Smooth muscle cell (in vitro differentiated cells): ENCODE data around the gene RTP1.

GRCh38 chr3:187012570-187013211 is 82.4 kb downstream of the ST6GAL1 start:
- RAMPAGE, long total RNA: no peak

DNA sequence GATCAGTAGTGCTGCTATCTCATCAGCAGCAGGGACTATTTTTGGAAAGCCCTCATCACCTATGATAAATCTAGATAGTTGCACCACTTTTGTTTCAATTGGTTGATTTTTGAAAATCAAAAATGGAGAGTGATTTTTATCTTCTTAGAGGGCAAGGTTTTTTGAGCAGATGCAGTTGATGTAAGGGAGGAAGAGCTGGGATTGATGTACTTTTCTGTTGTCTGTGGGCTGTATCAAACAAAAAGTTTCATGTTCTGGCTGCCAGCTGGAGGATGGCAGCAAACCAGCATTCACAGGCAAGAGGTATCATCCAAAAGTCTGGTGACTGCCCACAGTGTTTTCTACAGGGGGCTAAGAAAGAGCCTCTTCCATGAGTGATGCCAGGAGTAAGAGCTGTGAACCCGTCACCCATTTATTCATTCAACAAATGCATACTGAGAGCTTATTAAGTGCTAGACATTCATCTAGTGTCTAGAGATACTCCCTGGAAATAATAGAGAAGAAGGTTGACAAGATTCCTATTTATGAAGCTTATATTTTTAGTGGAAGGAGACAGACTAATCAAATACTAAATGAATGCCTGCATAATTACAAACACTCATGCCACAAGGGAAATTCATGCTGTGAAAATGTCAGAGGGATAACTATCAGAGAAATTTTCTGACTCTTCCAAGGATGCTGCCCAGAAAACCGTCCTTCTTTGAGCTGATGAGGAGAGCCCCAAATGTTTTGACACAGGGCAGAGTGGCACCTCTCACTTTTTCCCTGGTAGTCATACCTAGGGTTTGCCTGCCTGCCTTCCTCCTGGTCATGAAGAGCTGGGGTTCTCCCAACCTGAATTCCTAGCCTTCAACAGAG is 102.0 kb downstream of the ST6GAL1 start:
- RAMPAGE, long total RNA: no peak

- RAMPAGE, long total RNA: no peak
Observed at GRCh38 chr3:187042685-187043292, 96.5 kb downstream of the RPL39L start.

DNA sequence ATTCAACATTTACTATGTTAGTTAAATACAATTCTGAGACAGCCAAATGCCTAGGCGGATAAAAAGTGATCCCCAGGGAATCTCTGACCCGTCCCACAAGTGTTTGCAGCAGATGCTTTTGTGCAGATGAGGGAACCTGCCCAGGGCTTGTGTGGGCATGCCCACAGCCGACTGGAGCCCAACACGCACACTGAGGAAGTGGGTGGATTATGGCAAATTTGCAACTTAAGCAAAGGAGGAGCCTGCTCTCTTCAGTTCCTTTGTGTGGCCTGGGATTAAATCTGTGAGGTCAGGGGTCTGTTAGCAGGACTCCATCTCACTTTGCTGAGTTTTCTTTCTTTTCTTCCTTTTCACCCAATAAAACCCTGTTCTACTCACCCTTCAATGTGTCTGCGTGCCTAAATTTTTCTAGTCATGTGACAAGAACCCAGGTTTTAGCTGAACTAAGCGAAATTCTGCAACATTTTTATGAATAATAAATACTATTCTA is 14.0 kb upstream of the RTP1 start:
- RAMPAGE, long total RNA: no peak

DNA sequence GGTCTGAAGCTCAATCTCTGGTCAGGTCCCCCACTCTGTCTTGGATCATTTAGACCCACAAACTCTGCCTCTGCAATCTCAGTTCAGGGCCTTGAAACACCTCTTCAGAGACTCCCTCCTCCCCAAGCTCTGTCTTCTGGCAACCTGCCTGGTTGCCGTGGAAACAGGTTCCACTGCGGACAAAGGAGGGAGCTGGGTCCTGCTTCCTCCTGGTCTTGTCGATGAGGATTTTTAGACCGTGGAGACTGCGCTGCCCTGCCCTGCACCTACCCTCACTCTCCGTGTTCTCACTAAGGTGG is at the start of gene RTP1:
TSS of gene RTP1 (plus strand) at position 192 of the 299 bp plus-strand sequence.
- RAMPAGE, long total RNA: no peak

DNA sequence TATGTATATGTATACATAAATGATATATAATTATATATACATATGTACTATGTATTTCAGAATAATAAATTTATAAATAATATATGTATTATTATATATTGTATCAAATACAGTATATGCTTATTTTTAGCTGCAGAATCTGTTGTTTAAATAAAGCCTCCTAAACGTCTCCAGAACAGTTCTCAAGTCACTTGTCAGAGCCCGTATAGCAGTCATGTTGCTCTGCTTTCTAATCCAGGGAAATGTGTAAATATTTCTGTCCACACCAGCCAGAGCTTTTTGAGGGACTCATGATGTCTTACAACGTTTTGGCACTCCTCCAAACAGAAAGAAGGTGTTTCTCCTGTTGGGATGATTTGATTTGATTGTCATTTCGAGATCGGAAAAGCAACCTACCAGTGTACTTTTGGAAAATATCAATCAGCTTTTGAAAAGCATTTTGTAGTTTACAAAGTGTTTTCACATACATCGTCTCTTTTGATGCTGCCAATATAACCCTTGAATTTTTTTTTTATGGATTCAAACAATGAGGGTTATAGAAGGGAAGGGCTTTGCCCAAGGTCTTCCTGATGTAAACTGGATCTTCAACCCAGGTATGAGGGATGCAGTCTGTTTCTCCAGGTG is 1.5 kb downstream of the RTP4 start:
- RAMPAGE, long total RNA: no peak

DNA sequence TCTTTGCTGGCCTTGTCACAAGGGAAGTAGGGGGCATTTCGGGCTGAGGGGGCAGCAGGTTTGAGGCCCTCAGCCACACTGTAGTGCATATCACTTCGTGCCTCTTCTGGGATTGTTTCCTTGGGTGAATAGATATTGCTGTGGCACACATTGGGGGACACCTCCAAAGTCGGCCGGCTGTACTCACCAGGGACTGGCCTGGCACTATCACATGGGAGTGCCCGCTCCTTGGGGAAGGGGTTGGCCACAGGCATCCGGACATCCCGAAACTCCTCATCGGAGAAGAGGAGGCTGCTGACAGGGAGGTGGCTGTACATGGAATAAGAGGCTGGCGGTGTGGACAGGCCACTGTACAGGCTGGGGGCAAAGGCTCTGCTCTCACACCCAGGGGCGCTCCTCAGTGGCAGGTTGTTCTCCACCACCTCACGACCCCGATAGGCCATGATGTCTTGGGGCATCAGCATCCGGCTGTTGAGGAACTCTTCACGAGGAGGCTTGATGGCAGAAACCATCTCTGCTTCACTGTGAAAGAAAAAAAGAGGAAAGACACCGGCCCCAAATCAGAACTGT is 15.7 kb downstream of the BCL6 start:
- RAMPAGE, long total RNA: no peak

DNA sequence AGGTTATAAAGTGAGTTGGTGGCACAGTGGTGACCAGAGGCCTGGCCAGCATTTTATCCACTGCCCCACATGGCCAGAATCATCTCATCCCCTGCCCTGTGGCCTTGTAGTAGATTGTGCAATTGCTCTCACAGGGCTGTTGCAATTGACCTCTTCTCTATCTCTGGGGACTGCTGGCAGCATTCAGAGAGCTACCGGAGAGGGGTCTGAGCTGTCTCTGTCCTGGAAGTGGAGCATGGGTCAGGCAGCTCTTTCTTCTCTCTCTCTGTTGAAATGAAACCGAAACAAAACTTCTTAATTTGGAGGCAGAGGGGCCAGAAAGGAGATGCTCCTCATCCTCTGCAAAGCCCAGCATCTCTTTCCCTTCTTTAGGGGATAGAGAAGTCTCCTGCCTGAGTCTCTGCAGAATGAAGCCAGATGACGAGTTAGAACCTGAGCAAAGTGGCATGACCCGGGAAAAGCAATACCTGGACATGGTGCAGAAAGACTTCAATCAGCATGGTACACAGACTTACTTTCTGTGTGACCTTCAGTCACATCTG is 144.4 kb upstream of the BCL6 start:
- RAMPAGE, long total RNA: no peak

GRCh38 chr3:187935634-187936223 is 190.5 kb upstream of the BCL6 start:
- RAMPAGE, long total RNA: no peak

- RAMPAGE, long total RNA: no peak
Observed at GRCh38 chr3:188177109-188177549, 23.2 kb downstream of the LPP start.

DNA sequence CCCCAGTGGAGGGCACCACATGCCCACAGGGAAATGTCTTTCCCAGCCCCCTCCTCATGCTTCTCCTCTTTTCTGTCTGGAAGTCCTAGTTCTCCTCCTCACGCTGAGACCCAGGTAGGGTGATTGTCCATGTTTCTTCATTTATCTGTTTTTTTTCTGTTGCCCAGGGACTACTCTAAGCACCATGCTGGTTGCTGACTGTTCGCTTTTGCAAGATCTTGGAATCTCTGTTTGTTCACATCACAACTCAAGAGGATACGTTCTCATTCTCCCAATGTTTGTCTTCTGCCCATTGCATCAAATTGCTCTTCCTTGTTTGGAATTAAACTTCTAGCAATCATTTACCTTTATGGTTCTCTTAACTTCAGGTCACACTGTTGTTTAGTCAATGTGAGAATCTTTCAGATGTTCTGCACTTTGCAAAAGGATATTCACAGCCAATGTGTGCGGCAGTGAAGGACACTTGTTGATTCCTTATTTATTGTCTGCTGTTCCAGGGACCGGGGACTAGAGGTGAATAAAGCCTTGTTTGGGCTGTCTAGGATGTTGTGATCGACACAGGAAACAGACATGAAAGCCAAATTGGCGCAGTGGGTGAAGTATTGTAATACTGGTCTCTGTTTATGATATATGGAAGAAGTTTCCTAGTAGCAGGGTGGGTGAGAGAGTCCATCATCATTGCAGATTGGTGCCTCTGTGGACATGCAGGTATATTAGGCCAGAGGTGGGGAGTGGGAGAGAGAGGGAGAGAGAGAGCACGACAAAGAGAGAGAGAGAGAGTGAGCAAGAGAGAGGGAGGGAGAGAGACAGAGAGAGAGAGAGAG is 24.5 kb downstream of the LPP start:
- RAMPAGE, long total RNA: no peak

GRCh38 chr3:188213031-188213748 is 59.2 kb downstream of the LPP start:
- RAMPAGE, long total RNA: no peak

DNA sequence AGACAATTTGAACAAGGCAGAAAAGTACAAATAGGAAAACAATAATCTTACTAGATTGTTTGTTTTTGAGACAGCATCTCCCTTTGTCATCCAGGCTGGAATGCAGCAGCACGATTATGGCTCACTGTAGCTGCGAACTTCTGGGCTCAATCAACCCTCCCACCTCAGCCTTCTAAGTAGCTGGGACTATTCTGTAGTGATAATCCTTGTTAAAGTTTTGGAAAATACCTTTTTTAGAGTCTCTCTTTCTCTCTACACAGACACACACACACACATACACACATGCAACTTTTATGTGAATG is 107.1 kb downstream of the LPP start:
- RAMPAGE, long total RNA: no peak

DNA sequence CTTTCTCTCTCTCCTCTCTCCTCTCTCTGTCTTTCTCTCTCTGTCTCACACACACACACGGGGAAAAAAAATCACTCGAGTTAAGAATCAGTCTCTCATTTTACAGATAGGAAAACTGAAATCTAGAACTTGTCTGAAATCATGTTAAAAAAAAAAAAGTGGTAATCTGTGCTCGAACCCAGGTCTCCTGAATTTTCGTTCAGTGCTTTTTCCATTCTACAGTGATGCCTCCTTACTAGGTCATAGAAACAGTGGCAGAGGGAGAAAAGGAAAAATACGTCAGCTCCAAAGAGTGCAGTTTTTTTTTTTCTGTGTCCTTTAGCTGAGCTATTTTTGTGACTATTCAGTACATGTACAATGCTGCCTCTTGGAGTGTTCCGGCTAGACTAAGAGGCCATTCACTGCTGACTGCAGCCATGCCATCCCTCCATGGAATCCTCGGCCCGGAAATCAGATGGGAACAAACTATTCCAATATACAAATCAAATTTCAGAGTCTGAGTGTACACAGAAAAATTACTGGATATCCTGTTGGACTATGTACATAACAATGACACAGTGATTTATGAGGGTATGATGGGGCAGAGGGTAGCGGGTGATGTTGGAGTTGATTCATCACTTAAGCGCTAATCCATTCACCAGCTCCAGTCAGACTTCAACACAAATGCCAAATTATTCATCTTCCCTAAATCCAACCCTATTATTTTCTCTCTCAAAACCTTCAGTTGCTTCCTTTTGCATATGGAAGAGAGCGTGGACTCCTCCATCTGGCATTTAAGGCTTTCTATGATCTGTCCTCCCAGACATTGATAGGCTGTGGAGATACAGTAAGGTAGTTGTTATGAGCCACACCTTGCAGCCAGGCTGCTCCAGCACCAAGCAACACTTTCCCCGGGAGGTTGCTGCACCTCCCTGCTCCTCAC is 109.0 kb downstream of the LPP start:
- RAMPAGE, long total RNA: no peak

DNA sequence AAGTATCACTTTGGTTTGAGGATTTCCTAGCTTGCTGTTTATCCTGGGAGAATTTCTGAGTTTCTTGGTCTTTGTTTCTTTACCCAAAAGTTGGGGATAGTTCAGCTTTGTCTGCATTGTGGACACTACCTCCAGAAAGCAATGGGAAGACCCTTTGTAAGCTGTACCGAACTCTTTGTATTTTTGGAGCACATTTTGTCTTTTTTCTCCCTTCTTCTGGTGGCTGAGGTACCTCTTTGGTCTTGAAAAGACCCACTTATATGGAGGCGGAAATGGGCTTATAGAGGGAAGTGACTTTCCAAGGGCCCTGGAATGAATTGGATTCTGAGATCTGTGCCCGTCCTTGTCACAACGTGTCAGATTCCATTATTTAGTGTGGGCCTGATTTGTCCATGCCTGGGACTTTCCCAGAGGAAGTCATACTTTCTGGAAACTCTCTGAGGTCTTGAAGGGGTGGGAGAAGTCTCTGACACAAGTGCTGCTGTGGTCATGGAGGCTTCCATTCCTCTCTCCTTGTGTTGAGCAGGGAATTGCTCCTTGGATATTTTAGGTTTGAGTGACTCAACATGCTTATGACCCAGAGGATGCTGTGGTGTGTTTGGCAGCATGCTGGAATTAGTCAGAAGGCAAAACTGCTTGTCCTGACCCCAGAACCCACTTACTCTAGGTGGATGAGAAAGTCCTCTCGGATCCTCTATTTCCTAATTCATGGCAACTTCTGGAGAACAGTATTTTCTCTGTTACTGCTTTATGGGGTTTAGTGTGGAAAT is 132.0 kb downstream of the LPP start:
- RAMPAGE, long total RNA: no peak

GRCh38 chr3:188489666-188490098 is 335.7 kb downstream of the LPP start:
- RAMPAGE, long total RNA: no peak

DNA sequence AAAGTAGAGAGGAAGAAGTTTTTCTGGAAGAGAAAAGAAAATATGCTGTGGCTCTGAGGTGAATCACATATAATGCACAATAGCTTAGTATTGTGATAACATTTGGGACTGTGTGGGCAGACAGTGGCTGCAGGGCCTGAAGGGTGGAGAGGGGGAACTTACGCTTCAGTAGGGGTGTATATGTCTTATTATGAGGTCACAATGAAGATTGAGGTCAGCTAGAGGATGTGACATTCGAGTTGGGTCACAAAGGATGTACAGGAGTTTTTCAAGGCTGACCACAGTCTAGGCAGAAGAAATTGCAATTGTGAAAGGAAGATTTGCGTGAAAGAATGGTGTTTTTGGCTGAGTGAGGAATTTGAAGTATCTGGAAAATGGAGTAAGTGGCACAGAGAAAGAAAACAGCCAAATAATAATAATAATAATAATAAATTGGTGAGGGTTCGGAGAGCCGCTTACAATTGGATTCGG is 414.8 kb downstream of the LPP start:
- RAMPAGE, long total RNA: no peak

DNA sequence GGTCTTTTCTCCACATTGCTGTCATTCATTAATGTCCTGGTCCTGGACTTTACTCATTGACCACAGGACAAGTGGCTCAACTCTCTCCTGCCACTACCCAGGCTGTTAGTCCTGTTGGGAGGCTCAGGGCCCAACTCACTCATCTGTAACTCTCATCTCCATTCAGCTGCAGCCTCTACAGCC is 427.4 kb downstream of the LPP start:
- RAMPAGE, long total RNA: no peak

DNA sequence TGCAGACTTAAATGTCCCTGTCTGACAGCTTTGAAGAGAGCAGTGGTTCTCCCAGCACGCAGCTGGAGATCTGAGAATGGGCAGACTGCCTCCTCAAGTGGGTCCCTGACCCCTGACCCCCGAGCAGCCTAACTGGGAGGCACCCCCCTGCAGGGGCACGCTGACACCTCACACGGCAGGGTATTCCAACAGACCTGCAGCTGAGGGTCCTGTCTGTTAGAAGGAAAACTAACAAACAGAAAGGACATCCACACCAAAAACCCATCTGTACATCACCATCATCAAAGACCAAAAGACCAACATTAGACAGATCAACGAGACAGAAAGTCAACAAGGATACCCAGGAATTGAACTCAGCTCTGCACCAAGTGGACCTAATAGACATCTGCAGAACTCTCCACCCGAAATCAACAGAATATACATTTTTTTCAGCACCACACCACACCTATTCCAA is 482.7 kb downstream of the LPP start:
- RAMPAGE, long total RNA: no peak

DNA sequence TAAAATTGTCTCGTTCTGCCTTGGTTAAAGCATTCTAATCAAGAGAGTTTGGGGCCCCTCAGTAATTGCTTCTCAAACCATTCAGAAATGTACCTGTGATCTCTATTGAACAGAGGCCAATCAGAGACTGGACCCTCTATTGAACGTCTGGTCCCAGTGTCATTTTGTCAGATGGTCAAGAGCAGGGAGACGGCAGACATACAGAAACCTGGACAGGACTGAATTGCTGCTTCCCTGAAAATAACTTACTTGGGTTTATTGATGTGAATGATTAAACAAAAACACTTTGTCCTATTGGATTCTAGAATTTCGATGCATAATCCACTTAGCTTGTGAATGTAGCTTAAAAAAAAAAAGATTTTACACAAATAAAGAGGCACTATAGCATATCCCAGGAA is 448.4 kb upstream of the TPRG1 start:
- RAMPAGE, long total RNA: no peak